Metastatic Breast Carcinoma in the Ovary (tissue), 3 donors: Measurements from ENCODE around the genes DZIP1L and COPB2.

GRCh38 chr3:136173387-136174238 is 22.5 kb downstream of the MSL2 start:
- PRO-cap, 3 experiments: no peak in any of the 3 experiments

DNA sequence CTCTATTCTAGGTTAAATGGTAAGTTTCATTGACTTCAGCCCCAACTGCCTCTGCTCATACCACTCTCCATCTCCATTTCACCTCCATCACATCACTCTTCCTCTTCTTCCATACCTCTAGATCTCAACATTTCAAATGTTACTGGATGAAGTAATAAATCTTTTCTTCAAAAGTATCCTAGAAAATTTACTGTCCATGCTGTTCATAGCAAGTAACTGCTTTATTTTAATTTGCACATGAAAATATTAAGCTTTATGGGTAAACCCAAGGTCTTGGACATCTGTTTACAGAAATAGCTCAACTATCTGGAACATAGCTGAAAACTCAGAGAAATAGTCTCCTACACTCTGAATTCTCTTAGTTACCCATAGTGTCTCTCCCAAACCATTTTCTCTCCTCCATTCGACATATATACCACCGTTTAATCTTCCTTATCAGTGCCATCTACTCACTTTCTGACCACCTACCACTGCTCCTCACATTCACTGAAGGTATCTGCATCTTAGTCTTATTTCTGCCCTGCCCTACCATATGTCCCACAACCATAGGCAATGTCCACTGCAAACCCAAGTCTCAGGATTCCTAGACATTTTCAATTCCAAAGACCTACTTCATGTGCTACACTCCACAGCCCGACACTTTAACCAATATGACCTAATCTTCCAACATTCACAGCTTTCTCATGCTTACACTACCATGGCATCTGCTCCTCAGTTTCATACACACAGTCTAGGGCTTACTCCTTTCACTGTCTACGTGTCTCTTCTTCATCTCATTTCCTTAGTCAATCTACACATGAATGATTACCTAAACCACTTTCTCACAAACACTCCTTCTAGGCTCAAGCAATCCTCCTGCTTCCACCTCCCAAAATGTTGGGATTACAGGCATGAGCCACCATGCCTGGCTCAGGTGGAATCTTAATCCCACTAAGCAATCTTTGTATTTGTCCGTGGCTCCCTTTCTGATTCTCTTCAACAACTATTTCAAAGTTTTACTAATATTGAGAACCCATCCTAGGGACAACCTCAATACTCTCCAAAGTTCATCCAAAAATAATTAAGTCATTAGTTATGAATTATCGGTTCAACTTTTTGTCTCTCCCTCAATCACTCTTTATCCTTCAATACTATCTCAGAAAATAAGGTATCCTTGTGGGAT is 106.4 kb downstream of the STAG1 start:
- PRO-cap, 3 experiments: no peak in any of the 3 experiments

- PRO-cap, 3 experiments: no peak in any of the 3 experiments
Measured at GRCh38 chr3:136730376-136731865, 21.3 kb downstream of the STAG1 start.

- PRO-cap, 3 experiments: no peak in any of the 3 experiments
Measured at GRCh38 chr3:136893631-136894203, 31.7 kb downstream of the NCK1 start.

- PRO-cap, 3 experiments: no peak in any of the 3 experiments
Measured at GRCh38 chr3:137009933-137010448, 52.2 kb downstream of the IL20RB start.

DNA sequence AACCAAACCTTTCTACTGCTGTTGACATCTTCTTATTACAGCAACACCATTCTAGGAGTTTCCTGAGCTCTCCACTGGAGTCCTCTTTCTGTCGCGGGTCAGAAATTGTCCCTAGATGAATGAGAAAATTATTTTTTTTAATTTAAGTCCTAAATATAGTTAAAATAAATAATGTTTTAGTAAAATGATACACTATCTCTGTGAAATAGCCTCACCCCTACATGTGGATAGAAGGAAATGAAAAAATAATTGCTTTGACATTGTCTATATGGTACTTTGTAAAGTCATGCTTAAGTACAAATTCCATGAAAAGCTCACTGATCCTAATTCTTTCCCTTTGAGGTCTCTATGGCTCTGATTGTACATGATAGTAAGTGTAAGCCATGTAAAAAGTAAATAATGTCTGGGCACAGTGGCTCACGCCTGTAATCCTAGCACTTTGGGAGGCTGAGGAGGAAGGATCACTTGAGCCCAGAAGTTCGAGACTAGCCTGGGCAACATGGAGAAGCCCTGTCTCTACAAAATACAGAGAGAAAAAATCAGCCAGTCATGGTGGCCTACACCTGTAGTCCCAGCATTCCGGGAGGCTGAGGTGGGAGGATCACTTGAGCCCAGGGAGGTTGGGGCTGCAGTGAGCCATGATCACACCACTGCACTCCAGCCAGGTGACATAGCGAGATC is 21.9 kb downstream of the CLDN18 start:
- PRO-cap, 3 experiments: no peak in any of the 3 experiments

- PRO-cap, 3 experiments: no peak in any of the 3 experiments
Measured at GRCh38 chr3:138082505-138083102, 32.8 kb downstream of the DZIP1L start.

- PRO-cap, 3 experiments: no peak in any of the 3 experiments
Measured at GRCh38 chr3:138113312-138113765, 2.1 kb downstream of the DZIP1L start.

GRCh38 chr3:138114922-138116067 is at the start of gene DZIP1L:
Gene DZIP1L, minus strand, starts transcription at chr3:138115608.
- PRO-cap, 3 experiments: peak in 3 of 3 experiments; most common plus-strand start chr3:138115713 (in 2); most common minus-strand start chr3:138115600 (in 3)

GRCh38 chr3:138247808-138248243 is 60.7 kb downstream of the ARMC8 start:
- PRO-cap, 3 experiments: no peak in any of the 3 experiments

GRCh38 chr3:138381955-138382578 is 33.7 kb downstream of the MRAS start:
- PRO-cap, 3 experiments: no peak in any of the 3 experiments

- PRO-cap, 3 experiments: no peak in any of the 3 experiments
Measured at GRCh38 chr3:138389955-138390812, 41.8 kb downstream of the MRAS start.

GRCh38 chr3:138534823-138535561 is 59.1 kb downstream of the CEP70 start:
- PRO-cap, 3 experiments: no peak in any of the 3 experiments

DNA sequence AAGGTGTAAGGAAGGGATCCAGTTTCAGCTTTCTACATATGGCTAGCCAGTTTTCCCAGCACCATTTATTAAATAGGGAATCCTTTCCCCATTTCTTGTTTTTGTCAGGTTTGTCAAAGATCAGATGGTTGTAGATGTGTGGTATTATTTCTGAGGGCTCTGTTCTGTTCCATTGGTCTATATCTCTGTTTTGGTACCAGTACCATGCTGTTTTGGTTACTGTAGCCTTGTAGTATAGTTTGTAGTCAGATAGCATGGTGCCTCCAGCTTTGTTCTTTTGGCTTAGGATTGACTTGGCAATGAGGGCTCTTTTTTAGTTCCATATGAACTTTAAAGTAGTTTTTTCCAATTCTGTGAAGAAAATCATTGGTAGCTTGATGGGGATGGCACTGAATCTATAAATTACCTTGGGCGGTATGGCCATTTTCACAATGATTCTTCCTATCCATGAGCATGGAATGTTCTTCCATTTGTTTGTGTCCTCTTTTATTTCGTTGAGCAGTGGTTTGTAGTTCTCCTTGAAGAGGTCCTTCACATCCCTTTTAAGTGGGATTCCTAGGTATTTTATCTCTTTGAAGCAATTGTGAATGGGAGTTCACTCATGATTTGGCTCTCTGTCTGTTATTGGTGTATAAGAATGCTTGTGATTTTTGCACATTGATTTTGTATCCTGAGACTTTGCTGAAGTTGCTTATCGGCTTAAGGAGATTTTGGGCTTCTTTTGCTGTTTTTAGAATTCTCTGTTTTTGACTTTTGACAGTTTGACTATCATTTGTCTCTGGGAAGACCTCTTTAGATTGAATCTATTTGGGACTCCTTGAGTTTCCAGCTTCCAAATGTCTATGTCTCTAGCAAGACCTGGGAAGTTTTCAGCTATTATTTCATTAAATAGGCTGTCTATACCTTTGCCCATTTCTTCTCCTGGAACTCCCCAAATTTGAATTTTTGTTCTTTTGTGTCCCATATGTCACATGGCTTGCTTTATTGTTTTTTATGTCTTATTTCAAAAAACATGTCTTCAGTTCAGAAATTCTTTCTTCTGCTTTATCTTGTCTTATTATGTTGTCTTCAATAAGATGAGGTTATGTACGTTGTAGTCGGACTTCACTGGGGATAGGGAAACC is 39.8 kb downstream of the FAIM start:
- PRO-cap, 3 experiments: no peak in any of the 3 experiments

DNA sequence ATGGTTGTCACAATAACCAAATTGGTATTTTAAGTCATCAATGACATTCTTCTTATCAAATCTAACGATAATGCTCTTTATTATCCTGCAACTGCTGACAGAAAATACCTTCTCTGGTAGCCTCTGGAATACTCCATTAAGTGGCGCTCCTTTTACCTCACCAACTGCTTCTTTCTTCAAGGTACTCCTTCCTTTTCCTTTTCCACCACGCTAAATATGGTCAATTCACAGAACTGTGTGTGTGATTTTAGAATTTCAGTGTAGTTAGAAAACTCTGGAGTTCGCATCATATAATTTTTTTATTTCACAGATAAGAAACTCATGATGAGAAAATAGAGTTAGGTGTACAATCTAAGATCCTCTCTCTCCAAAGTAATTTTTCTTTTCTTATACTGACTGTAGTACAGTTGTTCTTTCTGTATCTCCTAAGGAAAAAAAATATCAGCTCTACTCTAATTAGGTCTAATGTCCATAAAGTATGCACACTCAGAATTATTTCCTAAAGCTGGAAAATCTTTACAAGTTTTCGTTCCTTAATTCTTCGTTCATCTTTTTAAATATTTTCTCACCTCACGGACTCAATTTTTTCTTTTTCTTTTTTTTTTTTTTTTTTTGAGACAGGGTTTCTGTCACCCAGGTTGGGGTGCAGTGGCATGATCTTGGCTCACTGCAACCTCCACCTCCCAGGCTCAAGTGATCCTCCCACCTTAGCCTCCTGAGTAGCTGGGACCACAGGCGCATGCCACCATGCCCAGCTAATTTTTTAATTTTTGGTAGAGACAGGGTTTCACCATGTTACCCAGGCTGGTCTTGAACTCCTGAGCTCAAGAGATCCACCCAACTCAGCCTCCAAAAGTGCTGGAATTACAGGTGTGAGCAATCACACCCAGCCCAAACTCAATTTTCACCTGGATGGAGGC is 99.4 kb downstream of the FAIM start:
- PRO-cap, 3 experiments: no peak in any of the 3 experiments

GRCh38 chr3:138724369-138724873 is 110.3 kb downstream of the PIK3CB start:
- PRO-cap, 3 experiments: no peak in any of the 3 experiments

DNA sequence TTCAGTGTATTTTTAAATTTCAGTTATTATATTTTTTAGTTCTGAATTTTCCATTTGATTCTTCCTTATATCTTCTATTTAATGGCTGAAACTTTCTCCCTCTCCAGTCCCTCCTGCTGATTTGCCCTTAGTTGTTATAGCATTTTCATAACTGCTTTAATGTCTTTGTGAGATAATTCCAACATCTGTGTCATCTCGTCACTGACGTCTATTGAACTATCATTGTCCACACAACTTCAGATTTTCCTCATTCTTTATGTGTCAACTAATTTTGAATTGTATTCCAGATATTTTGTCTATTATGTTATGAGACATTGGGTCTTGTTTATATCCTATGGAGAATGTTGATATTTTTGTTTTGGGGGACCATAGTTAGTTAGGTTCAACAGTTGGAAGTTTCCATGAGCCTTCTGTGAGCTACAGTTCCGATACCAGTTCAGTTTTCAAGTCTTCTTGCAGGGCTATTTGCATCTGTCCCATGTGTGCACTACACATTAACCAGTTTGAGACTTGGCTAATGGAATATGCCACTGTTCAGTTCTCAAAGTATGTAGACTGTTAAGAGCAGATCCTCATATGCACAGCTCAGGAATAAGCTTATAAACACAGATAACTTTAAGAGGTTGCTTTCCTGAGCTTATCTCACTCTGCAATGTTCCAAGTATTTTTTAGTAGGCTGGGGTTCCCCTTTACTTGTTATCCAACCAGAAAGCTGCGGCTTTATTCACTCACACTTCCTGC is 108.9 kb downstream of the PIK3CB start:
- PRO-cap, 3 experiments: no peak in any of the 3 experiments

DNA sequence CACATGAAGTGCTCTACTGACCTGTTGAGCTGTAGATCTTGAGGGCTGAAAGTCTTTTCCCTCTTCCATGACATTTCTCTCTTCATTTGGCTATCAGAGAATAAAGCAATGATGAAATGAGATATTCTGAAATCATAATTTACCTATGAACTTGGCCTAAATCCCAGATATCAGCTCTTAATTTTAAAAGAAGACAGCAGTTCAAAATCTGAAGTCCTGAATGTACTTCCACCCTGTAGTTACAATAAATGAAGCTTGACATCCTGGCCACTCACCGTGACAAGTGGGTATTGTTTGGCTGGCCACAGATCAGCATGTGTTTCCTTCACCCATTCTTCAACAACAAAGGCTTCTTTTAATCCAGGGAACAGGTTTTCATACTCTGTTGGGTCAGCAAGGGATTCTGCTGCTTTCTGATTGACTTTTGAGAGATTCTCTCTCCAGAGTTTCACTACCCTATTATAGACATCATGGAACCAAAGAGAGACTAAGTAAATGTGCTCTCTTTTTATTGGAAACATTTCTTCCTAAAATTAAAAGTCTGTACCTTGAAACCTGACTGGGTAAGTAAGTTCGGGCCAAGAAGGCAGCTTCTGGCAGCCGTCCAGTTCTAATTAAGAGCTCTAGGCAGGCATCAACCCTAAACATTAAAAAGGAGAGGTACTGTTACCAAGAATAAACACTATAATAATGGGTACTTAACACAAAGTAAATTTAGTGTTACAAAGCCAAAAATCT is 15.1 kb downstream of the MRPS22 start:
- PRO-cap, 3 experiments: no peak in any of the 3 experiments

GRCh38 chr3:139366520-139367037 is 22.8 kb downstream of the MRPS22 start:
- PRO-cap, 3 experiments: no peak in any of the 3 experiments

DNA sequence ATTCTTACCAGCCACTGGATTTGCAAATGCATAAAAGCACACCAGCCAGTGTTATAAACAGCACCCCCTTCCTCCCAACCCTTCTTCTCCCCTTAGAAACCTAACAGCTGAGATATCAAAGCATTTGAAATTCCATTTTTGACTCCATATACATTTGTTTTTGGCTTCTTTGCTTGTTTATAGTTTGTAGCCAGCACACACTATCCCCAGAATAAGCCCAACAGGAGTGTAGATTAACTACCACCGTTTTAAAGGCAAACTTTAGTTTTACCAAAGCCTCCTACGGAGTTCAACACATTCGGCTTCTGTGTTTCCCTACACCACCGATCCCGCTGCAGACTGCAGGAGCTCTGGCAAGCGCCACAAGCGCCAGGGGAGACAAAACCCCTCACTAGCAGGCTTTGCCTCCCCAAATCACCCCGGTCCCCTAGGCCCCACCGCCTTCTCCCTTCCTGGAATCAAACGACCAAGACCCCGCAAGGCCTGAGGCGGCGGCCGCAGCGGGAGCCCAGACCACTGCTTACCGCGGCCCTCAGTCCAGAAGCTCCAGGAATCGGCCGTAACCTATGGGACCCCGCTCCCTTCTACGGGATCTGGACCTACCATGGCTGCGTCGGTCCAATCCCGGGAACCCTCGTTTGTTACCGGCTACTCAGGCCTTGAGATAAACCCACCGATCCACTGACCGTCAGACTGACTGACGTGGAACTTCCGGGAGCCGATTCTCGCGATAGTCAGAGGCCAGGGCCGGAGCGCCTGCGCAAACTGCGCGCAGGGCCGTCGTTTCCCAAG is at the start of gene COPB2:
Gene COPB2 (minus strand): TSS at position 703 of the 792 bp plus-strand sequence.
- PRO-cap, 3 experiments: peak in 3 of 3 experiments; most common minus-strand start position 695 of the sequence (in 2)